Mesangial cell (primary cell): ENCODE measurements around a stretch of chr7.

DNA sequence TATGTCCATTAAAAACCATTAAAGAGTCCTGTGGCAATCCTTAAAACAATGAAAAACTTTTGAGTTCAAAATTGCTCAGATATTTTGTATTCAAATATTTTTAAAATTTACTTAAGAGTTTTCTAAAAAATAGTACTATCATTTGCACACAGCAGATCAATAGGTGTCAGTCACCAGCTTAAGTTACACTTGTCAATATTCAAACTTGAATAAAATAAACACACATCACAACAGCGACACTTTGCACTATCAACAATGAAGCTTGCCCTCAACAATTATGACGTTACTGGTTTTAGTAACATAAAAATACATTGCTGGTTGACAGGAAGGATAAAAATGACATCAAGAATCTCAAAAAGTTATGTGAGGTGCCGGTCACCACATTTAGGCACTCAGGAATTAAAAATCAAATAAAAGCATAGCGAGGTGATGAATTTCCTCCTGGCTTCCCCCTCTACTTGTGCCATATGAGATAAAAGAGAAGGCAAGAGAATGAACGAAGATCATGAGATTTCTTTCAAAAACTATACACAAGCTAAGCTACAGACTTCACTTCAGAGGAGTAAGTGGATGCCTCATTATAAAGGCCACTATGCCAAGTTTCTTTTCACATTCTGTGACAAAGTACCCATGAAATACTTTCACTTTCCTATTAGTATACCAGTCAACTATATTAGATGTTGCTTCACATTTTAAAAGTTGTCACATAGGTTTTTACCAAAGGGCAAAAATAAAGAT, 3.8 kb downstream of the CCDC71L start:
- RAMPAGE, long total RNA: no peak

- RAMPAGE, long total RNA: no peak
These were observed 328 bp upstream of the CCDC71L start for GRCh38 chr7:106661365-106661607.

DNA sequence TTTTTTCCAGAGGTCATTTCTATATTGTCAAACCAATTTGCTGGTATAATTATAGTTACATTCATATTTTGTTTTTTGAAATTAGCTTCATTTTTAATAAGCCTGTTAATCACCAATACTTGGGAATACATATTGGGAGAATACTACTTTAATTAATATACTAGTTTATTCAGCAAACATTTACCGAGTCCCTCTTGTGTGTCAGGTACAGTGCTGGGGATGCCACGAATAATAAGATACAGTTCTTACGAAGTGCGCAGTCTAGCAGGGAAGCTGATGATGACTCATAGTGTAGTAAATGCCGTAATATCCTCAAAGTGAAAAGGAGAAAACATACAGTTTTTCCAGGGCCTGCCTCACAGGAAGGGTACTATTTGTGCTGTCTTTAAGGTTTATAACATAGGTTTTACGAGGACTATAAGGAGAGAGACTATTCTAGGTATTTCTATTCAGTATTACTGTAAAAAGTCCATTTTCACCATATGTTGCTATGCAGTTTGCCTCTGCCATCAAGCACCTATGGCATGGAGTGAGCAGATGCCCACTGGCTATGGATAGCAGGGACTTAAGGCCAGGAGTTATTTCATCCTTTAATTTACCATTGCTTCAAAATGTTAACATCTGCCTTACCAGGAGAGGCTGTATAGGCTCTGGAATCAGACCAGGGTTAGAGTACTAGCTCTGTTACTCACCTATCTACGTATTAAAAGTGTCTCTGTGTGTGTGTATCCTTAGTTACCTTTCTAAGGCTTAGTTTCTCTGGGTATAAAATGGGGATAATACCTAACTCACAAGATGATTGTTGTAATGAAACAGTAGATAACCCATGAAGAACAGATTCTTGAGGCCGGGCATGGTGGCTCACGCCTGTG, 32.8 kb downstream of the PRKAR2B start:
- RAMPAGE, long total RNA: no peak

DNA sequence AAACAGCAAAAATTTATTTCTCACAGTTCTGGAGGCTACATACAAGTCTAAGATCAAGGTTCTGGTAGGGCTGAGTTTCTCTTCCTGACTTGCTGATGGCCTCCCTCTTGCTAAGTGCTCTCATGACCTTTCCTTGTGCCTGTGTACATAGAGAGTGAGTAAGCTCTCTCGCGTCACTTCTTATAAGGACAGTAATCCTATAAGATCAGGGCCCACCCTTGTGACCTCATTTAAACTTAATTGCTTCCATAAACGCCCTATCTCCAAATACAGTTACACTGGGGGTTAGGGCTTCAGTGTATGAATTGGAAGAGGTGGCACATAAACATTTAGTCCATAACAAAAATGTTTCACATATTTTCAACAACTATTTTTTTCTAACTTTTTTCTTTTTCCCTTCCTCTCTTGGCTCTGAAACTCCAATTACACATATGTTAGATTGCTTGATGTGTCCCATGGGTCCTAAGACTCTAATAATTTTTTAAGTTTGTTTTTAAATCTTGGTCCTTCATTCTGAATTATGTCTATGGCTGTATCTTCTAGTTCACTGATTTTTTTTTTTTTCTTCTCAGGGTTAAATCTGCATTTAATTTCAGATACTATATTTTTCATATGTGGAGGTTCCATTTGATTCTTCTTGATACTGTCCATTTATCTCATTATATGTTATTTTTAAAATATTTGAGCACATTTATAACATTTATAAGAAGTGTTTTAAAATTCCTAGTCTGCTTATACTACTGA, 149.9 kb downstream of the HBP1 start:
- RAMPAGE, long total RNA: no peak

DNA sequence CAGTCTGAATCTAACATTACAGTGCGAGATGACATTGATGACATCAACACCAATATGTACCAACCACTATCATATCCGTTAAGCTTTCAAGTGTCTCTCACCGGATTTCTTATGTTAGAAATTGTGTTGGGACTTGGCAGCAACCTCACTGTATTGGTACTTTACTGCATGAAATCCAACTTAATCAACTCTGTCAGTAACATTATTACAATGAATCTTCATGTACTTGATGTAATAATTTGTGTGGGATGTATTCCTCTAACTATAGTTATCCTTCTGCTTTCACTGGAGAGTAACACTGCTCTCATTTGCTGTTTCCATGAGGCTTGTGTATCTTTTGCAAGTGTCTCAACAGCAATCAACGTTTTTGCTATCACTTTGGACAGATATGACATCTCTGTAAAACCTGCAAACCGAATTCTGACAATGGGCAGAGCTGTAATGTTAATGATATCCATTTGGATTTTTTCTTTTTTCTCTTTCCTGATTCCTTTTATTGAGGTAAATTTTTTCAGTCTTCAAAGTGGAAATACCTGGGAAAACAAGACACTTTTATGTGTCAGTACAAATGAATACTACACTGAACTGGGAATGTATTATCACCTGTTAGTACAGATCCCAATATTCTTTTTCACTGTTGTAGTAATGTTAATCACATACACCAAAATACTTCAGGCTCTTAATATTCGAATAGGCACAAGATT, 4.4 kb downstream of the GPR22 start:
- RAMPAGE, long total RNA: no peak

DNA sequence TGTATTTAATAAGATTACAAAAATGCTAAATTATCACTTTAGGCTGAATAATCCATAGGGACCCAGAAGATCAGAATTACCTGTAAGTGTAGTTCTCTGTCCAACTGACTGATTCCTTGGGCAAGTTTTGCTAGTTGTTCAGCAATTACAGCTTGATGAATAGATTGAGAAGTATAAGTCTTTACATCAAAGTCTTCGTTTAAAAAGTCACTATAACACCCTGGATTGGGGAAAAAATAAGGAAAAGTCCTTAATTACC, 5.9 kb downstream of the COG5 start:
- RAMPAGE, long total RNA: no peak

DNA sequence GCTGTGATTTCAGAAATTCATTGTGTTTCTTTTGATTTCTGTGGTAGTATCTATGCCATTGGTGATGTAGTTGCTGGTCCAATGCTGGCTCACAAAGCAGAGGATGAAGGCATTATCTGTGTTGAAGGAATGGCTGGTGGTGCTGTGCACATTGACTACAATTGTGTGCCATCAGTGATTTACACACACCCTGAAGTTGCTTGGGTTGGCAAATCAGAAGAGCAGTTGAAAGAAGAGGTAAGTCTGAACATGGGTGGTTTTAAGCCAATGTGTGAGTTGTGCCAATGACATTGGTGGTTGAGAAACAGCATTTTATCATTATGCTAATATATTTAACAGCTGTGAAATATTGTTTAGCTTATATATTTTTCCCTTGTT, 26.2 kb downstream of the DLD start:
- RAMPAGE, long total RNA: no peak

DNA sequence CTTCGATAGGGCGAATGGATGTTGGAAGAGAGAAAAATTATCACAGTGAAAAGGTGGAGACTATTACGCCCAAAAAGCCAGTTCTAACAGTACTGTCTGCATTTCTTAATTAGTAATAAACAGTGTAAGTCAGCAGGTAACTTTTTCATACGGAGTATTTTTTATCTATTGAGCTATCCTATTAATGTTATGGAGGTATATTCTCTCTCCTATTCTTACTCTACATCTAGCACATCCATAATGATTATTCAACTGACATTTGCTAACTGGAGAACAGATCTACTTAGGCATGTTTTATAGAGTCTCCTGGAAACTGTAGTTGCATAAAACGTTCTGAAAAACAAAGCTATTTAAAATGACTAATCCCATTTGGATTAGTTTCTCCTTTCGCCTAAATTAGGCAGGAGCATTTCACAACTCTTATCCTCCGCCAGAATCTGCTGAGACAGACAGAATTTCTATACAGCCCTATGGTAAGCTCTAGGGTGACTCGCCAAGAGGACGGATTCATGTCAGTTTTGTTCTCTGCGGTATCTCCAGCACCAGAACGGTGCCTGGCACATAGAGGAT, 44.4 kb downstream of the LAMB1 start:
- RAMPAGE, long total RNA: no peak

DNA sequence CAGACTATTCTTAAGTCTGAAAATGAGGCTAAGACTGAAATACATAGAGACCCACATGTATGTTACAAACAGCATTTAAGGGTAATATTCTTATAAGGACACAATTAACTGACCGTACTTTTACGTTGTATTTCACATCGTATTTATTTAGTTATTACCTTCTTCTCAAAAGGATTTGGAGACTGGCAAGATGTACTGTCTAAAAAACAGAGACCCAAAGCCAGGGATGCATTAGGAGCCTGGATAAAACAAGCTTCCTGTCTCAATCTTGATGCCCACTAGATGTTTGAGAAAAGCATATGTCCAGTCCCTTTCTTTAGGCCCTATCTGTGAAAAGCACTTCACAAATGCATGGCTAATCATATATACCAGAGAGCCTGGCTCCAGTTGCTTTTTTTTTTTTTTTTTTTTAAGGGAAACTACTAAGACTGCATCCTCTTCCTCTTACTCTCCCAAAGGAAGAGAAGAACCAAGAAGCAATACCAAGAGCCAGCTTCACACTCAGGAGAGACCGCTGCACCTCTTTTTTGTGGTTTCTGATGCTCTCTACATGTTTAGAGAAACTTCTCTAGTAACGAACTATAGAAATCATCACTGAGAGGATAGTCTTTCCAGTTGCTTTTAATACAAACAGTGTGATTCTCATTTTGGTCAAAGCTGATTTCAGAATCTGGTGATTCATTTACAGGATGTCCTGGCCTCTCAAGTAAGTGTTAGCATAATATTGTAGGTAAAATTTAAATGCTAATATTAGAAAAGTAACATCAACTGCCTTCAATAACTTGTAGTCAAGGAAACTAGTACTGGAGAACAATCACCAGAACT, 3.4 kb downstream of the LAMB1 start:
- RAMPAGE, long total RNA: no peak

- RAMPAGE, long total RNA: no peak
These were observed 34.6 kb upstream of the LAMB1 start for GRCh38 chr7:108037646-108037905.

DNA sequence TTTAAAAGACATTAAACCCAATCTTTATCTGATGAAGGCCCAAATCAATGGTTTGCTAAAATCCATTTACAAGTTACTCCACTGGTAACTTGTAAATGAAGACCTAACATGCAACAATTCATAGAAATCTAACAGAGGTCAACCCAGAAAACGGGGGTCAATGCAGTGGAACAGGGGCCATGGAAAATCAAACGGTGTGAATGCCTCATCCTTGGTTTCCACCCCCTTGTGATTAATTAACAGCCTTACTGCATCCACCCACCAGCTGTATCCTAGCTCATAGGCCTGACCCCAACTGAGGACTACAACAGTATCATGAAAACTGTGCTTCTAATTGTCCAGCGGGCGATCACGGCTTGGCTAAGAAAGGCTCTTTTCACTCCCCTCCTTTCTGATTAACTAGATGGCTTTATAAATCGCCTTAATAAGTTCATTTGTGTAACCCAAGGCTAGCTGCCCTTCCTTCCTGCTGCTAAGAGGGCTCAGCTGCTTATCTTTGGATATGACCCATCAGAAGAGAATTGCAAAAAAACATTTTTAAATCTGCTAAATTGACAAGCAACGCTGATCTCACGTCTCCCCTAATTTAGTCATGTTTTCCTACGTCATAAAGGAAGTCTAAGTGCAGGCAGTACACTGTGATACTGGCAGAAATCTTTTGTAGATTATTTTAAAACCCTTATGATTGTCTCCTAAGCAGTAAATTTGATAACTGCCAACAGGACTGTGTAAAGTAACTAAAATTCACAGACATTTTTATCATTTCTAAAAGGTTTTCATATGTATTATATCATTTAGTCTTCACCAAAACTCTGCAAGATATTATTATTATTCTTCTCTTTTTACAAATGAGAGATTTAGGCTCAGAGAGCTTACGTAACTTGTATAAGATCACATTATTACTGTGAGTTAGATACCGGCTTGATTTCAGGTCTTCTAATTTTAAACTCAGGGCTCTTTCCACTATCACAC, 163.0 kb downstream of the NRCAM start:
- RAMPAGE, long total RNA: no peak

GRCh38 chr7:111013356-111013740, 77.6 kb upstream of the LRRN3 start:
- RAMPAGE, long total RNA: no peak

DNA sequence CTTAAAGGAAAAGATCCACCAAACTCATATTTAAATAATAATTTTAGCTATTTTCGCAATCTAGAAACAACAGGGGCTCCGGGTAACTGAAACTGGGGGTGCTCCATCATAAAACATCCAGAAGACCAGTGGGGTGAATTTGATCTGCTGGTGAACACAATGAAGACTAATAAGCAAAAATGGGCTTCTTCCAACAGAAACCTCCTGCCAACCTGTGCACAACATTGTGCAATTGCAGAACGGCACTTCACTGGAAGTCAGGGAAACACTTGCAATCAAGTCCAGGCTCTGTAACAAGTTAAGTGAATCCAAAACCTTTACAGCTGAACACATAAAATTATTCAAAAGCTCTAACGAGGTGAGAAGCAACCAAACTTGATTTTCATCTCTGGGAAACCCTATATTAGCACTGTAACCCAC, 22.1 kb downstream of the IMMP2L start:
- RAMPAGE, long total RNA: no peak

DNA sequence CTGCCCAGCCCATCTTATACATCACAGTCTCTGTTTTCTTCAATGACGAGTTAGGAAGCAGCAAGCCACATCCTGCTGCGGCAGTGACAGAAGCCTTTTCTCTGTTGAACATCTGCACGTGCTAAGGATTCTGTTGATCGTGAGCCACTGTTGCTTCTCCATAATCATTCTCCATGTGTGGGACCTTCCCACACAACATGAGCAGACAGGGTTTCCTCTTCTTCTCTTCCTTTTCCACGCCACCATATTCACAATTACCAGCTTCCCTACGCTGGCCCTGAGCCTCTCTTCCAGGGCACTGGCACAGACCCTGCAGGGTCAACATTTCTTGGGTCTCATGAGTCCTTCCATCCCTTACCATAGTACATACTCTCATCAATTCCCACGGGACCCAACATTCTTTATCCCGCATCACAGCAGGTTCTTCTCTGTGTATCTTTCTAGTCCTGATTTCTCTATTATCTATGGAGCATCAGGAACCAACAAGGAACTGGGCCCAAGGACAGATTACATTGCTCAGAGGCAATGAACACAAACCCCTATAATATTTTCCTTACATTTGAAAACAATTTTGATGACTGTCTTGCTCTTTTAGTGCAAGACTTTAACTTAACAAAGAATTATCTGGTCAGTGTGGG, 298.2 kb upstream of the IMMP2L start:
- RAMPAGE, long total RNA: no peak

DNA sequence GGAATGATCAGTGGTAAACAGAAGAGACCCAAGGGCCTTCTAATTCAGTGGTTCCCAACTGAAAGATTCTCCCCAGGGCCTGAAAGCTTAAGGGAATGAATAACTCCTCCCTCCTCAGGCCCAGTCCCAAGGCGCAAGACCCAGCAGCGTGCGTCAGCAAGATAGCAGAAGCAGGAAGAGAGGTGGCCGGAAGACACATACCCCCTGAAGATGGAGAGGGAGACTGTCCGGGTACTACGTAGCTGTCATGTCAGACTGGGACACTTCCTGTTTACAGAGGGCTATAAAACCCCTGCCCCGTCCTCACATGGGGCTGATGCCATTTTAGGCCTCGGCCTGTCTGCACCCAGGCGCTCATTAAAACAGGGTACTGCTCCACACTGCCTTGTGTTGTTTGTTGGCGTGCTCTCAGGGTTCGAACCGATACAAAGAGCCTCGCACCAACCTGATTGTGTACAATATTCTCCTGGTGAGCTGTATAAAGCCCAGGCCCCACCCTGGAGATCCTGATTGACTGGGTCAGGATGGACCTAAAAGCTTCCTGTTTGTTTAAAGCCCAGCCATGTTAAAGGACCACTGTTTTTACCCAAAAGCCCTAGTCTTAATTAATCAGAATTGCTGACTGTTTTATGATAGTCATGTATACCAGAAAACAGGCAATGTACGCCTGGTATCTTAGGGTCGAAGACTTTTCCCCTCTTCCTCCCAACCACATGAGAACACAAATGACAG, 251.6 kb downstream of the DOCK4 start:
- RAMPAGE, long total RNA: no peak

DNA sequence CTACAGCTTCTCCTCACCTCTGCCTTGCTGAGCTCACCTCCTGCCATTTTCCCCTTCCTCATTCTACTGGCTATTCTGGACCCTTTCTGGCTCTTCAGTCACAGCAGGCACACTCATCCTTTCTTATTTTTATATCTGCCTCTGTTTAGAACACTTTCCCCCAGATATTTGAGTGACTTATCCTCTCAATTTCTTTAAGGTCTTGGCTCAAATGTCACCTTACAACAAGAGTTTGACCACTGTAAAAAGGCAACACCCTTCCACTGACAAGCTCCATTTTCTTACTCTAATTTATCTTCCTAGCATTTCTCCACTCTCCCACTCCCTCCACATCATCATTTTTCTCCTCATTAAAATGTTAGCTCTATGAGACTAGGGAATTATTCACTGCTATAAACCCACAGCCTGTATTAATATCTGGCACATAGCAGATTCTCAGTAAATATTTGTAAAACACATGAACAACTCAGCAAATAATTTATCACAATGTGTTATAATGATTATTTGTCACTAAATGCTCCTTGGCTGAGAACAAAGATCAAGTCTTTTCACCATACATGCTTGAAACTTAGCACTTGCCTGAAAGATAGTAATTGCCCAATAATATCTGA, 161.0 kb downstream of the DOCK4 start:
- RAMPAGE, long total RNA: no peak

DNA sequence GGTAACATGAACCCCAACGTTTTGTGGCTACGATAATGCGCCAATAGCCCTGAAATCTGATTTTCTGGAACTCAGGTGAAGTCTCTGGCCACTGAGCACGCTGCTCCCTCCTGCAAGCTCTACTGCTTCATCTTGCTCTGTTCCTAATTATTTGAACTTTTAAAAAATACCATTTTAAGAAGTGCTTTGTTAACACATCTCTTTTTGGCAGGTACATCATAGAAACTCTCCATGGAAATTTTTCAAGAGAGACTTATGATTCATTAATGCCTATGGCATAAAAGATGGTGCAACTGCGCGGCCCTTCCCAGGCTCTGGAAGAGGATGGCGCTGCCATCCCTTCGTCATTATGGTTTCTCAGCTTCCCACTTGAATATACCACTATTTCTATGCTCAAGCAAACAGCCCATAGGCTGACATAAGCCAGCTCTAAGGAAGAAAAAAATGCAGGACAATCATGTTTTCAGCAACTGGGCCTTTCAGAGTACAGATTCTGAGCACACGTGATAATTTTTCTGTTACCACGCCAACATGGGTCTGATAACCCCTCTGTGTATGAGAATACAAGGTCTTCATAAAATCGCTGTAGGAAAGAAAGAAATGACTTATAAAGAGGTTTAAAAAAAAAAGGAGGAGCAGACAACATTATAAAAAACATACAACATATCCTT, 57.2 kb downstream of the DOCK4 start:
- RAMPAGE, long total RNA: no peak

DNA sequence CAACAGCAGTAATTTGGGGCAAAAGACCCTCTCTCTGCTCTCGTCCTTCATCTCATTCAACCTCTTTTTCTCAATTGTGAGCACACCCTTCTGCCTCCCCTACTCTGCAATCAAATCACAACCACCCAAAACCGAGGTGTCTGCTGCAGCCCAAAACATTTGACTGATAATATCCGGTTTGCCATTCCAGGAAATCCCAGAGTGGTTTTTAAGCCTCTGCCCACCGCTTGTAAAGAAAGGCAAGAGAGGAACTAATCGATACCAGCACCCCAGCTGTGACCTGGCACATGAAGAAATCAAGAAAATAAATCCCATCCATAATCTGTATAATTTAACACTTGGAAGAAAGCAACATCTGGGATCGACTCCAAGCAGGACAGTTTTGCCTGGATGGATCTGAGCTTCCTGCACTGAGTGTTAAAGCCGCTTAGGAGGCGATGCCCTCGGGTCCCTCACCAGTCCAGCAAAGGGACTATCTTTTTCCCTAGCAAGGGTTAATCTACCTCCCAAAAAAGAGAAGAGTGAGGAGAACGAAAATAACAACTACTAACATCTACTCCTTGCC, 2.1 kb downstream of the DOCK4 start:
- RAMPAGE, long total RNA: no peak

DNA sequence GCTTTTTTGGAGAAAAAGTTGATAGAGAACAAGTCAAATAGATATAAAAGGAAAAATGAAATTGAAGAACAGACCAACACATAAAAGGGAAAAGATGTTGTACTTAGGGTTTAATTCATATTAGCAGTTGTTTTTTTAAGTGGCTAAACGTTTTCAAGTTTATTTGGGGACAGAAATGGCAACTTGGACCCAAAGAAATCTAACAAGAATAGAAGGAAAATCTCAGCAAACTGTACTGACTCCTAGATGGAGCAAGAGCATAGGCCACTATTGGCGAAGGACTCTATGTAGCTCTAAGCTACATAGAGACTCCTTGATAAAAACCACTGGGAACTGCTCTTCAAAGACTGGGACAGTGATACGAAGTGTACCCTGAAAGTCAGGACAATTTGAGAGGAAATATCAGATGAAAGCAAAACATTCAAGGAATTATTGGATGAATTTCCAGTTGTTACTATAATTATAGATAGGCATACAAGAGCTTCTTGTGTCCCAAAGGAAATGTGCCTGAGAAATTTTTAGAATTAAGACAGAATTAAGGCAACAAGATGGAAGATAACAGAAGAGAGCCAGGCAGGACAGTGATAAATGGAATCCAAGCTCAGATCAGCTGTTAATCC, 103.9 kb upstream of the IFRD1 start:
- RAMPAGE, long total RNA: no peak

- RAMPAGE, long total RNA: no peak
These were observed 3.9 kb downstream of the IFRD1 start for GRCh38 chr7:112454187-112454454.